Omental fat pad (tissue), 4 donors: Measurements from ENCODE around the gene FRMPD1.

DNA sequence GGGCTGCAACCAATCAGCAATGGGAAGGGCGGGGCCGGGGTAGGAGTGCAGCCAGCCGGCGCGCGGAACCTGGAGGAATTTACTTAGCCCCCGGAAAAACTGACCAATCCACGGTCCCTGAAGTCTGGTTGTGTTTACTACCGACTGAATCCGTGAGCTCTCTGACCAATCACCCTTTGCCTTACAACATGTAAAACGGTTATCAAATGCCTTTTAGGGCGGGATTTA is 160 bp upstream of the ZBTB5 start:
- PRO-cap = no peak
- RAMPAGE, long total RNA, 4 experiments = no peak in any of the 4 experiments

DNA sequence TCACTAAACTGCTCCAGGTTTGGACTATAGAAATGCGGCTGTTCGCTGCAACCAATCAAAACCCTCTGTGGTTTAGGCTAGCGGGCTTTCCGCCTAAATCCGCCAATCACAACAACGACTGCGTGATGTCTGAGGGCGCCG is 344 bp upstream of the ZBTB5 start:
- PRO-cap = no peak
- RAMPAGE, long total RNA, 4 experiments = no peak in any of the 4 experiments

DNA sequence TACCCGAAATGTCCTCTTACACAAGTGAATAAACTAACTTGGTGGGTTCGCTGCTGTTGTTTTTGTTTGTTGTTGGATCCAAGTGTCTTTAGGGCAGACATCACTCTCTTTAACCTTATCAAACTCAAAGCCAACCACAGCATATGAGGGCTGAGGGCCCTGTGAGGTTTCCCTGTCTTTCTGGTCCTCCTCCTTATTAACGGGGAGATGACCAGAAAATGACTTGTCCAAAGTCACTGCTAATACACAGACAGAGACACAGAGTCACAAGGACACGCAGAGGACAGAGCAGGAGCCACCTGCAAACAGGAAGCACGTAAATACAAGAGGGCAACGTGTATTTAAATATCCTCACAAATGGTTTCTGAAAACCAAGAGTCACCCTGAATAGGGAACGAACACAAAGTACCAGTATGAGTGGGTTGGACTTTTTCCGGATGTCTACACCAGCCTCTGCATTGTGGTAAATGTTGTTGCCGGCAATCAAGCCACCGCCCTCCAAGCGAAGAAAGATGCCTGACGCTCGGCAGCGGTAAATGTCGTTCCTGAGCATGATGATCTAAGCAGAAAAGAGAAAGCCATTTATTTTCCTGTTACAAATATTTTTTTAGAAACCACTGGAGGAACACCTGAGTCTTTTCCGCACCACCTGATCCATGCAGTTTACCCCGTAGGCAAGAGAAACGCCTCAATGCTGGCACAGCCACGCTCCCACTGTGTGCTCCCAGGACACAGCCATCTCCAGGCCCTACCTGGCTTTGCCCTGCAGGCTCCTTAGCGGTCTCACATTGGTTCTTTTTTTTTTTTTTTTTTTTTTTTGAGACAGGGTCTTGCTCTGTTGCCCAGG is 44.5 kb downstream of the FBXO10 start:
- PRO-cap = no peak
- RAMPAGE, long total RNA, 4 experiments = no peak in any of the 4 experiments

DNA sequence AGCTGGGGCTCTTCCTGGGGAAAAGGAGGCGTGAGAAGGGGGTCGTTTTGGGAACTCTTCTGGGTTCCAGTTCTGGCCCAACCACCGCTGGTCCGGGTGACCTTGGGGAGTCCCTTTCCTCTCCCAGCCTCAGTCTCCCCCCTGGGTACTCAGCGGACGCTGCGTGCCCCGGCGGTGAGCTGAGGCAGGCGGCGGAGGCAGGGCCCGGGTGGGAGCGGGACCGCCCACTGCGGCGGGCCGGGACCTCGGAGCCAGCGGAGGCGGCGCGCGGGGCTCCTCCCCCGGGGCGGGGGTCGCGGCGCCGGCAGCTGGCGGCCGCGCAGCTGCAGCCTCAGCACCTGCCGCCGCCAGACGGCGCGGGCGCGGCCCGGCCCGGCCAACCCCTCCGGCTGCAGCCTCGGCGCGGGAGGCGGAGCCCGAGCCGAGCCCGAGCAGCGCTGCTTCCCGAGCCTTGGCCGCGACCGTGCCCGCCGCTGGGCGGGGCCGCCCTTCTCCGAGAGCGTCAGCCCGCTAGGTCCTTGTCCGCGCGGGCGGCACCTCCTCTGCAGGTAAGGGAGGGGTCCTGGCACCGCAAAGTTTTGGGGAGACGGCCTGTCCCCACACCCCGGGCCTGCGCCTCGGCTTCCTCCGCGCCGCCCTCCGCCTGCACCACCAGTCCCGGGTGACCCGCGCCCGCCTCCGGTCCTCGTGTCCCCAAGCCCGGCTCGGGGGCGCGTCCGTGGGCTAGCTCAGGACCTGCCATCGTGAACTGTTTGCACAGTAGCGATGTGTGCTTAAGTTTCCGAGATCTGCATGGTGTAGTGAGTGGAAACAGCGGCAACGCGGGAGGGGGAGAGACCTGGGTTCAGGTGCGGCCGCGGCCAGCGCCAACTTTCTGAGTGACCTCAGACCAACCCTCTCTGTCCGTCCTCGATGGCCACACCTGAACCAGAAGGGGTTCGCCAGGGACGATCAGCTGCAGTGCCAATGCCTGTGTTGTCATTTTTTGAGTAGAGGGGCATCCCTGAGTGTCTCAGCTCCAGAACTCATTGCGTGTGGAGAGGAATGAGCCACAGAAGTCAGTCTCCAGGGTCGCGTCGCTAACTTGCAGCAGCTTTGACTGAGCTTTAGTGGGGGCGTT is at the start of gene FRMPD1:
TSS of gene FRMPD1 (plus strand) at position 408 of the 1,120 bp plus-strand sequence.
- PRO-cap = no peak
- RAMPAGE, long total RNA, 4 experiments = start-site peak on the plus strand in 1 of 4 experiments, centred at position 415 of the sequence, 5 reads per replicate

GRCh38 chr9:37992932-37993683 is 75.9 kb downstream of the SHB start:
- PRO-cap = no peak
- RAMPAGE, long total RNA, 4 experiments = no peak in any of the 4 experiments

- PRO-cap = no peak
- RAMPAGE, long total RNA, 4 experiments = no peak in any of the 4 experiments
Observed at GRCh38 chr9:38024267-38024925, 44.6 kb downstream of the SHB start.

GRCh38 chr9:38066690-38067043 is 2.4 kb downstream of the SHB start:
- PRO-cap = no peak
- RAMPAGE, long total RNA, 4 experiments = no peak in any of the 4 experiments

GRCh38 chr9:38074229-38074769 is 5.3 kb upstream of the SHB start:
- PRO-cap = no peak
- RAMPAGE, long total RNA, 4 experiments = no peak in any of the 4 experiments

GRCh38 chr9:38649705-38650477 is 29.5 kb upstream of the ANKRD18A start:
- PRO-cap = no peak
- RAMPAGE, long total RNA, 4 experiments = no peak in any of the 4 experiments

DNA sequence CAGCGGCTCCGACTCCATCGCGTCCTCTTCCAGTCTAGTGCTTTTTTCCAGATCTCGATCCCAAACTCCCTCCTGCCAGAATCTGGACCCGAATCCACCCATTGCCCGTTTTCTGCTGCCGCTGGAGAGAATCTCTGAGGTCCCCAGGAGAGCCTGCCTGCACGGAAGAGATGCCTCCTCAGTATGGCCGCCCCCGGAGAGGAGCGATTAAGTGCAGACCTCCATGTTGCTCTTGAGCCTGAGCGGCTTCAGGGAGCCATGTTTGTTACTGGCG is 518.8 kb downstream of the SPATA31A1 start:
- PRO-cap = no peak
- RAMPAGE, long total RNA, 4 experiments = no peak in any of the 4 experiments

GRCh38 chr9:40597673-40598143 is 530.8 kb downstream of the FOXD4L6 start:
- PRO-cap = no peak
- RAMPAGE, long total RNA, 4 experiments = no peak in any of the 4 experiments

DNA sequence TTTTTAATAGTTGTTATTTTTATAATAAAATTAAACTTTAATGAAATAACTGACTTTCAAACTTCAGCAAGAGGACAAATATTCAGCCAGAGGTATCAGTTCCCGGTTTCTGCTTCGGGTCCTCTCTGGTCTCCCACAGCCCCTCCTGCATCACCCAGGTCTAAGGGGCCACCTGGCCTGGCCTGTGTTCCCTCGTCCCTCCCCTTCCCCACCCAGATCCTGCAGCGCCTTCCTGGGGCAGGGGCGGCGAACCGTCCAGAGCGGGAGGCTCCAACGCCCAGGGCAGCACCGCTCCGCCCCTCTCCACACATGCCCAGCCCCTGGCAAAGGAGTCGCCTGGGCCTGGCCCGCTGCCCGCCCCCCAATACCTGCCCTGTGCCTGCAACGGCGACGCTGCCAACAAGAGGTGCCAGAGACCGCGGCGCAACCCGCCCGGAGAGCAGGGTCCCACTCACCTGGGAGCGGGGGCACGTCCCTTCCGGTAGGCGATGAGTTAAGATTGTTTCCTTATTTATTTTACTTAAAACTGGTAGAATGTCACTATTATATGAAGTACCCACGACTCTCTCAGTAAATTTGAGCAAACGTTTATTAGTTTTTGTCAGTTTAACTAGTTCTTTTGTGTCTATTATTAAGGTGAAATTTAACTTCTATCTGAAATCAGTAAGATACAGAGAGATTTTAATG is 77.4 kb upstream of the ZNG1F start:
- PRO-cap = no peak
- RAMPAGE, long total RNA, 4 experiments = no peak in any of the 4 experiments

GRCh38 chr9:41356517-41356960 is 167.4 kb upstream of the ZNG1F start:
- PRO-cap = no peak
- RAMPAGE, long total RNA, 4 experiments = no peak in any of the 4 experiments

GRCh38 chr9:41359079-41359630 is 170.0 kb upstream of the ZNG1F start:
- PRO-cap = no peak
- RAMPAGE, long total RNA, 4 experiments = no peak in any of the 4 experiments

GRCh38 chr9:42792062-42792498 is 608.6 kb downstream of the SPATA31A6 start:
- PRO-cap = no peak
- RAMPAGE, long total RNA, 4 experiments = no peak in any of the 4 experiments

- PRO-cap = no peak
- RAMPAGE, long total RNA, 4 experiments = no peak in any of the 4 experiments
Observed at GRCh38 chr9:62837141-62837983, 1647.5 kb downstream of the SPATA31A7 start.

- PRO-cap = no peak
- RAMPAGE, long total RNA, 4 experiments = start-site peak on the plus strand in 1 of 4 experiments, at chr9:63400210-63400708 at its widest, 14 reads per replicate
Observed at GRCh38 chr9:63399775-63400844, 1884.9 kb downstream of the FOXD4L5 start.

- PRO-cap = no peak
- RAMPAGE, long total RNA, 4 experiments = start-site peak on the minus strand in 3 of 4 experiments, at chr9:63703821-63703851 at its widest, 17 to 61 reads per replicate
Observed at GRCh38 chr9:63703698-63704177, 1581.3 kb downstream of the FOXD4L5 start.

- PRO-cap = no peak
- RAMPAGE, long total RNA, 4 experiments = no peak in any of the 4 experiments
Observed at GRCh38 chr9:63813842-63814327, 1471.1 kb downstream of the FOXD4L5 start.

- PRO-cap = no peak
- RAMPAGE, long total RNA, 4 experiments = no peak in any of the 4 experiments
Observed at GRCh38 chr9:65386622-65387257, 101.7 kb upstream of the FOXD4L5 start.